ENCODE measurements around a stretch of chr1.

GRCh38 chr1:61638102-61638978 is 86.6 kb downstream of the TM2D1 start:
- PRO-cap, 4 experiments: no peak in any of the 4 experiments
- RAMPAGE, long total RNA, 2 experiments: no peak in any of the 2 experiments

DNA sequence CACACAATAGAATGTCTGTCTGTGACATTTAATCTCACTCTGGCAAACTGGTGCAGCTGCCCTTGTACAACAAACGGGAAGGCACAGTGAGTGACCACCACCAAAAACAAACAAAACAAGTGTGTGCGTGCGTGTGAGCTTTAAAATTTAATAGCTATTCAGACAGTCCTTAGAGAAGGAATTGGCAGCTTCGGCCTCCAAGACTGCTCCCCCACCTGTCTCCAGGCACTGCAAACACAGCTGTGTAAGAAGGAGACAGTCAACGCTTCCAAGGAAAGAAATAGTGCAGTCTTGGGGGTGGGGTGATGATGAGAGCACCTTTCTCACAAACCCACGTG is 84.3 kb downstream of the TM2D1 start:
- PRO-cap, 4 experiments: no peak in any of the 4 experiments
- RAMPAGE, long total RNA, 2 experiments: no peak in any of the 2 experiments

DNA sequence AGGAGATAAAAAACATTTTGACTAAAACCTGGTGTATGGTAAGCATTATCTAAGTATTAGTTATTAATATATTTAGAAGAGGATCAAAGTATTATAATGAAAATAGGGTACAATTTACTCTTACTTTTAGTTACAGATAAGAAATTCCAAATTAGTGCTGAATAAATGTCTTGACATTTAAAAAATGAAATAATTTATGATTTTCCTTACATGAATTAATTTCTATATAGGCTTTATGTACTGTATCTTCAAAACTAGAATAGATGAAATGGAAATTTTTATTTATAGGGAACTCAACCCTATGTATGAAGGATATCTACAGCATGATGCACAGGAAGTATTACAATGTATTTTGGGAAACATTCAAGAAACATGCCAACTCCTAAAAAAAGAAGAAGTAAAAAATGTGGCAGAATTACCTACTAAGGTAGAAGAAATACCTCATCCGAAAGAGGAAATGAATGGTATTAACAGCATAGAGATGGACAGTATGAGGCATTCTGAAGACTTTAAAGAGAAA is 7.7 kb downstream of the USP1 start:
- PRO-cap, 4 experiments: no peak in any of the 4 experiments
- RAMPAGE, long total RNA, 2 experiments: no peak in any of the 2 experiments

DNA sequence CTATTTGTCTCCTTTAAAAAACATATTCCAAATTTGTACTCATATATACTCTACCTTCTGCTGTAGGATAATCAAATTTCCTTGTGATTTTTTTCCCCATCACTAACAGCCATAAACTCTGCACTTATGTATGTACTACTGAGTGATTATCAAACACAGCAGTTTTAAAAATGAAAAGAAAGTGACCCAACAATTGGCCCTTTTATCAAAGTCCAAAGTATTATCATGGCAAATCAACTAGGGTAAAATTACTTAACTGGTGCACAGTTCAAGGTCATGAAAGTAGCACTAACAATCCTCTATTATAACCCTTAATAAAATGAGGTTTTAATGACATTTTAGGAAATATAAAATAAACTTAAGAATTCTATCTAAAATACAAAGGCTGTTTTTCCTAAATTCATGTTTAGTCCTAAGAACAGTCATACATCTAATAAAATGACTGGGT is 11.6 kb downstream of the ANGPTL3 start:
- PRO-cap, 4 experiments: peak in 4 of 4 experiments; most common plus-strand start position 266 of the sequence (in 3); most common minus-strand start position 140 of the sequence (in 4)
- RAMPAGE, long total RNA, 2 experiments: no peak in any of the 2 experiments

GRCh38 chr1:62784344-62785131 is 606 bp downstream of the ATG4C start:
- PRO-cap, 4 experiments: no peak in any of the 4 experiments
- RAMPAGE, long total RNA, 2 experiments: no peak in any of the 2 experiments

GRCh38 chr1:63012379-63012914 is 228.5 kb downstream of the ATG4C start:
- PRO-cap, 4 experiments: peak in 2 of 4 experiments; most common plus-strand start chr1:63012654 (in 1); most common minus-strand start chr1:63012457 (in 2)
- RAMPAGE, long total RNA, 2 experiments: no peak in any of the 2 experiments

DNA sequence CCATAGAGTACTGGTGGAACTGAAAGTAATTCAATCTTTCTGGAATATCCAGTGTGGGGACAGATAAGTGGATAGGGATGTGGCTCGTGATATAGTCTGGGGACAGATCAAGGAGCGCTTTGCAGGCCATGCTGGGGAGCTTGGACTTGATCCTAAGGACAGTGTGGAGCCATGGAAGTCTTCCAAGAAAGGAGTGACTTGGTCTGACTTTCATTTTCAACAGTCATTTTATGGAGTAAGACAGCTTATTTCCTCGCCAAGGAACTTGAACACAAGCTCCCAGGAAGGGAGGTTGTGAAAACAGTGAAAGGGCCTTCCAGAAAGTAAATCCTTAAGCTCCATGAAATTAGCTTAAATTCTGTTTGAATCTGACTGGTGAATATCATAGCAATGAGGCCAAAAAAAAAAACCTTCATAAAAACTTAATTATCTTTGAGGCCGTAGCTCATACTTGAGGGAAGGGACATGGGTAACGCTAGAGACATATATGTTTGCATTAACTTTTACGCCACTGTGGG is 55.9 kb downstream of the ROR1 start:
- PRO-cap, 4 experiments: no peak in any of the 4 experiments
- RAMPAGE, long total RNA, 2 experiments: no peak in any of the 2 experiments

DNA sequence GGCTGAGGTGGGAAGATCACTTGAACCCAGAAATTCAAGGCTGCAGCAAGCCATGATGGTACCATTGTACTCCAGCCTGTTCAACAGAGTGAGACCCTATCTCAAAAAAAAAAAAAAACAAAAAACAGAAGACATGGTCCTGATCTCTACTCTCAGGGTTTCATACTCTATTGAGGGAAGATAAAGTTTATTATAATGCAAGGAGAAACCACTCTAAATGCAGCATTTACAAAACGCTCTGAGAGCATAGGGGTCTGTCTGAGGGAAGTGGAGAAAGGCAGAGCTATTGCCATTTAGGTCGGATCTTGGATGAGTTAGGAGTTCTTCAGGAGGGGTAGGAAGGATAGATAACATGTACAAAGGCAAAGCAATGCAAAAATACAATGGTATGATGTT is 138.4 kb downstream of the ROR1 start:
- PRO-cap, 4 experiments: no peak in any of the 4 experiments
- RAMPAGE, long total RNA, 2 experiments: no peak in any of the 2 experiments

DNA sequence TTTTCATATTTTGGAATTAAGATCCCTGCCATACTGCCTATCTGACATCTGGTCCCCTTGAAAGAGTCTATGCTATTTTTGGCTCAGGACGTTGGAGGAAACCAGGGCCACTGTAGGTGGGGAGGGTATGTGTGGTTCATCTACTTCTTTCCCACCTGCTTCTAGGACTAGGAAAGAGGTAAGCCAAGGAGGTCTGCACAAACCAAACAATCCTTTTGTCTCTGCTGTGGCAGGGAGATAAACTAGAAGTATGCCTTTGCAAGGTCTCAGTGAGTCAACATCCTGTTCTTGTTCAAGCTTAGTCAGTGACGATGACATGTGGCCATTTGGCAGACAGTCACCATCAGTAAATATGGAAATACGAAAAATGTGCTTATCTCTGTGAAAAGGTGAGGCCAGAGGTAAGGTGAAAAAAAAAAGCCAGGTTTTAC is 196.8 kb upstream of the UBE2U start:
- PRO-cap, 4 experiments: no peak in any of the 4 experiments
- RAMPAGE, long total RNA, 2 experiments: no peak in any of the 2 experiments

DNA sequence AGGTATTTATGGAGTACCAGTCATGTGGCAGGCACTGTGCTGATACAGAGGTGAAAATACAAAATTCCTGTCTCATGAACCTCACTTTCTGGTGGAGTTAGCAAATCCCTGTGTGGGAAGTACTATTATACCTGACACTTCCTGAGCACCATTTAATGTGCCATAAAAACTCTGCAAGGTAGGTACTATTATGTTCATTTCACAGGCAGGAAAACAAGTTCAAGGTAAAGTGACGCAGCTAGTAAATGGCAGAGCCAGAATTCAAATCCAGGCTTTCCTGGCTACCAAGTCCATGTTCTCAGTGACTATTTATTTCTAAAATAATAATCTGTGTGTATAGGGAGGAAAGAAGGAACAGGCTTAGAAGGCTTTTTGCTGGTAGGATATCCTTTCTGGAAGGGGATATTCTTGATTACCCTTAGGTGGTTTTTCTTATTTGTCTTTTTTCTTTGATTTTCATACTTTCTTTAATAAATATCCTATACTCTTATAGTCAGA is 182.0 kb upstream of the UBE2U start:
- PRO-cap, 4 experiments: no peak in any of the 4 experiments
- RAMPAGE, long total RNA, 2 experiments: no peak in any of the 2 experiments

DNA sequence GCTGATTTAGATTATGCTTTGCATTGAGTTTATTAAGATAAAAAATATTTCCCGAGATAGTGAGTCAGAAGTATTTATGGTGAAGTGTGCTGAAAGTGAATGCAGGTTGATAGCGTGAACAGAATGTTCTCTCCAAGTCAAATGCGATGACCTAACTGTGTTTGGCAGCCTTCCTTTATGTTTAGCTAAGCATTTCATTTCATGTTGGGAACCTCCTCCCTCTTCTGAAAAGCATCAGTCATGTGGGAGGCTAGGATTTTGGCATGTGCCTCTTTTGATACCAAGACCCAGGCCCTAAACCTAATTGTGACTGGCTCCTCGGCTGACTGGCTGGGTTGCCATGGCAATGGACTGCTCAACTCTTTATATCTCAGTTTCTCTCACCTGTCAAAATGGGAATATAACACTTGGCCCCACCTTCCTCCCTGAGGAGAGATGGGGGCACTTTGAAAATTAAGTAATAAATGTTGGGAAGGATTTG is 160.6 kb upstream of the UBE2U start:
- PRO-cap, 4 experiments: no peak in any of the 4 experiments
- RAMPAGE, long total RNA, 2 experiments: no peak in any of the 2 experiments

DNA sequence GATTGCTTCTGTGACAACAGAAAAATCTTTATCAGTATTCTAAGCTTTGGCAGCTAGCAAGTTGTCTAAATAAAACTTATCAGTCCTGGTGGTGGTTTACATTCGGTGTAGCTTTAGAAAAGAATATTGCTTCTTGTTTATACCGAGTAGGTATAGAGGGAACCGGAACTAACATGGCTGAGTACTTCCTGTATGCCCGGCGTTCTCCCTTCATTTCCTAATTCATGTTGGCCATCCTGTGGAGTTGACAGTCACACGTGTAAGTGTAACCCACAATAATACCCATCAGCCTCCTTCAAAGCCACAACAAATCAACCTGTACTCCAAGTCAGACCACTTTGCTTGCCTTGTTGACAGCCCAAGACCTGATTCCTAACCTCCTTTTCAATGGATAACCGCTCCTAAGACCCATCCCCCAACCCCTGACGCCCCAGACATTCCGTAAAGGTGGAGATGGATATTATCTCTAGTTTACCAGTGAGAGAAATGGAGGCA is 42.0 kb downstream of the UBE2U start:
- PRO-cap, 4 experiments: no peak in any of the 4 experiments
- RAMPAGE, long total RNA, 2 experiments: no peak in any of the 2 experiments

DNA sequence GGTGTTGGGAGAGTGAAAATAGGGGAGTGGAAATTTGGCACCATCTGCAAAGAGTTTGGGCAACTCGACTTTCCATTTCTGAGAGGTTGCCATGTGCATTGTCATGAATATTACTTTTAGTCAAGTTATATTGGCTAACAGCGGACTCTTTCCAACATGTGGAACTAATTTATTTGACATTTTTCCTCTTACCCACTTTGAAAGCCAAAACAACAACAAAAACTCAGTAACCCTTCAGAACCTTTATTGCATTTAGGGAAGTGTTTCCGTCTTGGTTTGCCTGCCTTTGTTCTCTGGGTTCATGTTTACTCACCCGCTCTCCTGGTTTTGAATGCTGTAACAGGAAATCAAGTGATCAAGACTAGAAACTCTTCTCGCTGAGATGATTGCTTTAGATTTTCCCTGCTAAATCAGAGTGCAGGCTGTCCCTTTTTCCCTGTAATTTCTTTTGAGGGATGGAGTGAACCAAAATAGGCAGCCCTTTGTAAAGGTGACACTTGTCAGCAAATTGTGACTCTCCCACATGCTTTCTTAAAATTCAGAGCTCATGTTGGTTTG is 70.5 kb downstream of the CACHD1 start:
- PRO-cap, 4 experiments: peak in 2 of 4 experiments; most common plus-strand start position 394 of the sequence (in 1); most common minus-strand start position 295 of the sequence (in 1)
- RAMPAGE, long total RNA, 2 experiments: no peak in any of the 2 experiments

- PRO-cap, 4 experiments: no peak in any of the 4 experiments
- RAMPAGE, long total RNA, 2 experiments: no peak in any of the 2 experiments
These were observed 28.3 kb downstream of the RAVER2 start for GRCh38 chr1:64773207-64773613.

DNA sequence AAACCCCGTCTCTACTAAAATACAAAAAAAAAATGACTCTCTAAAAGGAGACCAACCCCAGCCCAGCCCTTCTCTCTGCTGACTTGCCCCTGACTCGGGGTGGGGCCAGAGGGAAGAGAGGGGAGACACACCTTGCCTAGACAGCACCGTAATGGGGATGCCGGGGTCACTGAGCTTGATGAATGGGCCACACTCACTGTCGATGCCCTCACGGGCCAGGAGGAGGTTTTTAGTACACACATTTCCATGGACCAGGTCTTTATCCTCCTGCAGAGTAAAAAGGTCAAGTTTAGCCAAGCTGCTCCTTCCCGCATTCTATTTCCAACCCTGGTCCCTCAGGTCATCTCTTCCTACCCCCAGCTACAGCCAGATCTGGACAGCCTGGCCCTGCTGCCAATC is 99.7 kb downstream of the RAVER2 start:
- PRO-cap, 4 experiments: no peak in any of the 4 experiments
- RAMPAGE, long total RNA, 2 experiments: no peak in any of the 2 experiments

DNA sequence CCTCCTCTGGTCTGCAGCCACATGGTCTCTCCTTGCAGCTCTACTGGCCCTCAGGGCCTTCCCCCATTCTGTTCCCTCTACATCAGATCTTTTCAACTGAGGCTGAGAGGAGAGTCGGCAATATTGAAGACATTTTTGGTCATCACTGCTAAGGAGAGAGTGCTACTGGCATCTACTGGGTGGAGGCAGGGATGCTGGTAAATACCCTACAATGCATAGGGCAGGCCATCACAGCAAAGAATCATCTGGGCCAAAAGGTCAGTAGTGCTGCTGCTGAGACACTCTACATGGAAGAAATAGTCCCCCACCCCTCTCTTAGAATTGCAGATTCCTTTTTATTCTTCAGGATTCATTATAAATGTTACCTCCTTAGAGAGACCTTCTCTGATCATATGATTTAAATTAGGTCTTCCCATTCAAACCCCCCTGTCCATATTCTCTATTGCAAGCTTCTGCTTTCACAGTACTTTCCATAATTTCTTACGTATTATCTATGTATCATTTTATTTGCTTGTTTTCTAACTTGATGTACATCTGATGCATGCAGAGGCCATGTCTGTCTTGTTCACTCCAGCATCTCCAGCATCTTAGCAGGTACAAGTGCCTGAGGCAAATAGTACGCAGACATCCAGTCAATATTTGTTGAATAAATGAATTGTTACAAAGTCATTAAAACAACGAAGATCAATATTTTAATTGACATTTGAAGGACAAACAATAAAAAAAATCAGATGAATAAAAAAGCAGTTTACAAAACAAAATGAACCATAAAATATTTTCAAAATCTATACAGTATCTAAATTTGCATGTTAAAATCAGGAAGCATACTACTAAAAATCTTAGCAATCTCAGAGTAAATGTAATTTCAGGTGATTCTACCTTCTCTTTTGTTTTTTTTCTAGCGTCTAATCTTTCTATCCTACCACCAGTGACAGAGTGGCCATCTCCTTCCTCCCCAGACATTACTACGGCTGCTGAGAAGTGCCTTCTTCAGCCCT is 94.0 kb downstream of the JAK1 start:
- PRO-cap, 4 experiments: peak in 1 of 4 experiments; most common minus-strand start position 244 of the sequence (in 1)
- RAMPAGE, long total RNA, 2 experiments: no peak in any of the 2 experiments

DNA sequence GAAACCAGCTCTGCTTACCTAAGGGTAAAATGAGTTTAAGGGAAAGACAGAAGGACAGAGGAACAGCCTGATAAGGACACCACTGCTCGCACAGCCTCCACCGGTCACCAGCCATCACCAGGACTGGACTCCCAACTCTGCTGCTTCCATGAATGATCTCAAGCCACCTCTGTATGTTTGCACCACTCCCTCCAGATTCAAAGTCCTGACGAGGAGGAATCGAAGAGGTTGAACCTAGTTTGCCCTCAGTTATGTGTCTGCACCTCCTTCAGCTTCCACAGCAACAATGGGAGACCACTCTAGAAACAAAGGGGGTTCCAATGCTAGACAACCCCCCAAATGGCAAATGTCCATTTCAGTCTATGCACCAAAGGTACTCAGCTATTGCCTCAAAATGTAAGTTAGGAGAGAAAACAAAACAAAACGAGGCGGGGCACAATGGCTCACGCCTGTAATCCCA is 72.3 kb downstream of the JAK1 start:
- PRO-cap, 4 experiments: no peak in any of the 4 experiments
- RAMPAGE, long total RNA, 2 experiments: no peak in any of the 2 experiments

GRCh38 chr1:65065571-65065964 is 82.4 kb upstream of the AK4 start:
- PRO-cap, 4 experiments: no peak in any of the 4 experiments
- RAMPAGE, long total RNA, 2 experiments: no peak in any of the 2 experiments

DNA sequence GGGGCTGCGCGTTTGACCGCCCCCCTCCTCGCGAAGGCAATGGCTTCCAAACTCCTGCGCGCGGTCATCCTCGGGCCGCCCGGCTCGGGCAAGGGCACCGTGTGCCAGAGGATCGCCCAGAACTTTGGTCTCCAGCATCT is 236 bp downstream of the AK4 start:
- PRO-cap, 4 experiments: no peak in any of the 4 experiments
- RAMPAGE, long total RNA, 2 experiments: no peak in any of the 2 experiments

- PRO-cap, 4 experiments: peak in 4 of 4 experiments; most common plus-strand start chr1:65148994 (in 4); most common minus-strand start chr1:65148907 (in 3)
- RAMPAGE, long total RNA, 2 experiments: start-site peak on the plus strand in 1 of 2 experiments, at chr1:65148991-65149035 at its widest, 77 reads per replicate
These were observed 978 bp downstream of the AK4 start for GRCh38 chr1:65148509-65149853.